LNCaP clone FGC (cell line): ENCODE results near the genes CHCHD6 and SEC61A1.

GRCh38 chr3:126354734-126355199 lies 2.4 kb downstream of the KLF15 start:
- RRBS, 2 experiments = no CpG with 5 or more reads among the region's 7 CpGs

DNA sequence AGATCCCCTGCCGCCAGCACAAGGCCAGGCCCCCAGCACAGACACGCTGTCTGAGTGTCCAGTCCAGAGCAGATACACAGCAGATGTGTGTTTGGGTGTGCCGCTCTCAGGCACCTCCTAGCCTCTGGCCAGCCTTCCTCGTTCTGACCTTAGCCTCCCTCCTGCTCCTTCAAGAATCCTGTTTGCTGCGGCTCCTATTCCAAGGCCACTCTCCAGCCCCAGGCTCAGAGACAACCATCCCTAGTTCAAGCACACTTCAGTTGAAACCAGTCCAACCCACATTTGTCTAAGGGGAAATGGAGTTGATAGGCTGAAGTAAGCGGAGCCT lies 7.1 kb upstream of the KLF15 start:
- RRBS, 2 experiments = no CpG with 5 or more reads among the region's 6 CpGs

DNA sequence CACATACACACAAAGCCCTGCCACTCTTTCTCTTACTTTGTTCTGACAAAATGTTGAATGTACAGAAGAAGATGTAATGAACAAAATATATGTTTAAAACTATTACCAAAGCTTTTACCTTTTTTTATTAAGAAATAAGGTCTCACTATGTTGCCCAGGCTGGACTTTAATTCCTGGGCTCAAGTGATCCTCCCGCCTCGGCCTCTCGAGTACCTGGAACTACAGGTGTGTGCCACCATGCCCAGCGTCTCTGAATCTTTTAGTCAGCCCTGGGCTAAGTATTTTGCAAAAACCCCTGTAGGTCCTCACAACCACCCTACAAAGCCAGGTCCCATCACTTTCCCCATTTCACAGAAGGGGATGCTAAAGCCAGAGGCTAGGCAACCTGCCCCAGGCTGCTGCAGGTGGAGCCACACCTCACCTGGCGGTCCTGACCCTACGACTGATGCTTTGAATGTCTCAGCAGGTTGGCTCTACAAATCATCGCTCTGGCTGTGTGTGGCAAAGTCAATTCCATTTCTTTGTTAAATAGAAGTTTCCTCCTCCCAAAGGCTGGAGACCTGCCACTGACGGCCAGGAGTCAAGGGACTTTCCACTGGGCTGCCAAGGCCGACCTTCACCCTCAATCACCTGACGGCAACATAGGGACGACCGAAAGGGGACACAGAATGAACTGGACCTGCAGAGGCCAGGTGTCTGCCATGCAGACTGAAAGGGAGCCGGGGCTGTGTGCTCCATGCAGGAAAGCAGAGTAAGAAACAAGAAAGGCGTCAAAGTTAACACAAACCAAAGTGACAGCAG lies 26.4 kb downstream of the ZXDC start:
- RRBS, 2 experiments = no CpG with 5 or more reads among the region's 14 CpGs

DNA sequence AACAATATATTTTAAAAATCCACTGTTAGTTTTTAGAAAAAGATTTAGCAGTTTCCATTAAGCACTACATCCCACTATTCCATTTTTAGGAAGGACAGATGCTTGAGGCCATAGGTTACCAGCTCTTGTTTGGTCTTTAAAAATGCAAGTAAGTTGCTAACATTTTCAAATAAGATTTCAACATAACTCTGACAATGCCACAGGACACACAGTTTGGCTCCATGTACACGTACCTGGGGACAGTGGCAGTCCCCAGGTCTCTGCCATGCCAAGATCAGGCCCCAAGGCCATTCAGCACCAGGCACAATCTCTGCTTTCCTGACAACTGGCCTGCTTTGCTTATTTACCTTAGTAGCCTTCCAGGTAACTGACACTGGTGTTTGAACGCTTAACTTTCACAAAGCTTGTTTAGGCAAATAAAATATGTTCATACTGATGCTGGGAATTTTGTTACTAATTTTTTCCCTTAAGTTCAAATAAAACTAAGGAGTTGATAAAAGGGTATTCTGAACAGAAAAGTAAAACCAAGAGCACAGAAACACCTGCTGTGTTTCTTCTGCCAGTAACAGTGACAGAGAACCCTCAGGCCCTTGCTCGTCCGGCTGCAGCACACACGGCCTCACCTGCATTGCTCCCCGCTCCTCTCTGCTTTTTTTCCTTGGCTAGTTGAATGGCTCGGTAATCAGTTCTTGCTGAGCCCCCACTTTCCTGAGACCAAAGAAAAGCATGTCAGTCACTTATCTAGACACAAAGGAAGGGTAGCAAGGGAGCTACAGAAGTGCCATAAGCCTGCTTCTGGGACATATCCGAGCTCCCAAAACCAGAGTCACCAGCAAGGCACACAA lies 16.4 kb downstream of the ZXDC start:
- RRBS, 2 experiments = no CpG with 5 or more reads among the region's 8 CpGs

- RRBS, 2 experiments = 68 to 72% methylated on average over 2 of the region's 6 CpGs
These were observed 11.4 kb upstream of the ZXDC start for GRCh38 chr3:126487117-126487416.

- RRBS, 2 experiments = 75 to 76% methylated on average over 3 of the region's 9 CpGs
These were observed 17.0 kb downstream of the CHST13 start for GRCh38 chr3:126540976-126541237.

GRCh38 chr3:126703641-126704398 lies at the start of gene CHCHD6:
Gene CHCHD6, plus strand, starts transcription at chr3:126704240.
- RRBS, 2 experiments = 2 to 3% methylated on average over 8 of the region's 52 CpGs

GRCh38 chr3:126947426-126947915 lies 35.4 kb upstream of the PLXNA1 start:
- RRBS, 2 experiments = no CpG with 5 or more reads among the region's 10 CpGs

DNA sequence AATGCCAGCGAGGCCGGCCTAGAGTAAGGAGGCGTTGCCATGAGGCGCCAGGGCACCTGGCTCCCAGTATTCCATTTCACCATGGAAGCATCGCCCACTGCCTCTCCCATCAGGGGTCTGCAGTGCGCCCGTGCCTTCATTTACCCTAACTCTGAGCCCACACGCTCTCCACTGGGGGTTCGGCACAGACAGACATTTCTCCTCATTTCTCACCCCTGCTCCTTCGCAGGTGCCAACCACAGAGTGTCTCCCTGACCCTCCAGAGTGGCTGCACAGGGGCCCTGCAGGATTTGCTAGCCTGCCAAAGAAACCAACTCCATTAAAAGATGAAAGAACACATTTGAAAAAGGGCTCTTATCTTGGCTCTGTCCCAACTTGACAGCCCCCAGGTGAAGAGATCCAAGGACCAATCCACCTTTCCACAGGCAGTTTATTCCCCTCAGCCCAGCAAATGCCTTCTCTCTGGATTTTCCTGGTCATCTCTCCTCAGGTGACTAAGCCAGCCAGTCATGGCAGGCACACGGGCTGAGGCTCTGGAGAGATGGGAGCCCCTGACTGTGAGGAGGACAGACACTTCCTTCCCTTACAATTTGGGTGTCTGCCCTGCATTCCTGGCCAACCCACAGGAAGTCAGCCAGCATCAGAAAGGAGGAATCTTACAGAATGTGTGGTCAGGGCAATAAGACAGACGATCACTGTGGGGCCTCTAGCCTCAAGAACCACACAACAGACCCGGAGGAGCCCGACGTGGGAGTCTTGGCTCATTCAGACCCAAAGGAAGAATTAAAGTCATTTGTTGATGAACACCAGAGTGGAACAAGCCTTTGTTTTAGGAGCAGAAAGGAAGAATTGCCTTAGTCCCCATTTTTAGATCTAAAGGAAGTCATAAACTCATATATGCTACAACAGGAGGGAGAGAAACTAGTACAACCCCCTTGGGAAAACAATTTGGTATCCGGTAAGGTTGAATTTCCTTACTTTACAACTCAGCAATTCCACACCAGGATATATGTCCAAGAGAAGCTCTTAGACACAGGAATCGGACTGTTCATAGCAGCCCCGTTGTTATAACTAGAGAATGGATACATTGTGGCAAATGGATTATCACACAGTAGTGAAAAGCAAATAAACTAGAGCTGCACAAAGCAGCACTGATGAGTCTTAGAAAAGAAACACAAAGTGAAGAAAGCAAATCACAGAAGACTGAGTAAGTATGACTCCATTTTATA lies 62.0 kb downstream of the ABTB1 start:
- RRBS, 2 experiments = no CpG with 5 or more reads among the region's 18 CpGs

GRCh38 chr3:127753922-127754694 lies 68.2 kb downstream of the MGLL start:
- RRBS, 2 experiments = no CpG with 5 or more reads among the region's 18 CpGs

DNA sequence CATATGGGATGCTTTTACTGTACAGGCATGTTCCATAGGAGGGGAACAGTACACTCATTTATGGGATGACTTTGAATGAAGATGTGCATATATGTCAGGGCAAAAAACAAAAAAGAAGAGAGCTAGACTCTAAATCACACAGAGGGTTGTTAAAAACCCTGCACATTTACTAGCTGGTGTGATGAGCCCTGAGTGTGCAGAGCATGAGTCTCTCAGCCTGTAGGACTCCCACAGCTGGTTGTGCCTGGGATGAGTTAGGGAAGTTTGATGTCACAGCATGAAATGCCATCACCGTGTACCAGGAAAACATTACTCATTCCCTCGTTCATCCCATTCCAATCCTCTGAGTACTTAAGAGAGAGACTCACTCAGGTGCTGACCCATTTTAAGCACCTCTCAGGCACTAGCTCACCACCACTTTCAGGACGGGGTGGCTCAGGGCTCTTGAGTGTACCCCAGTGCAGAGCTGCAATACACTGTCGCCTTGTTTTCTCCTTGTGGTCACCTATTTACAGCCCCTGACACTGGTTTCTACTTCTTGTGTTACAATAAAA lies 18.8 kb downstream of the MGLL start:
- RRBS, 2 experiments = no CpG with 5 or more reads among the region's 4 CpGs

DNA sequence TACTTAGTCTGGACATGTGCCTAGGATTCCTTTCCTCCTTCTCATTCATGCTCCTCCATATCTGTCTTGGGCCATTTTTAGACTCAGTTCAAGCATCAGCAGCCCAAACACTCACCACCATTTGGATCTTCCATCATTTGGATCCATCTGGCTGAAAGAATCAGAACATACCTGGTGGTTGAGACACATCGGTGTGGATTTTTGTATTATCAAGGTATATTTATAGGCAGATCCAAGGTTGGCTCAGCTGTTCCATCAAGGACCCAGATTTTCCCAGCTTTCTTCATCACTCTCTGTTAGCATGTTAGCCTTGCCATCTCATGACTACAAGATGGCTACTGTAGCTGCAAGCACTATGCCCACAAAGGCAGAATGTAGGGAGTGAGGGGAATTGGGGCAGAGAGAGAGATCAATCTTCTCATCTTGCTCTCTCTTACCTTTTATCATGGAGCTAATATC lies 13.5 kb downstream of the MGLL start:
- RRBS, 2 experiments = no CpG with 5 or more reads among the region's 1 CpG

DNA sequence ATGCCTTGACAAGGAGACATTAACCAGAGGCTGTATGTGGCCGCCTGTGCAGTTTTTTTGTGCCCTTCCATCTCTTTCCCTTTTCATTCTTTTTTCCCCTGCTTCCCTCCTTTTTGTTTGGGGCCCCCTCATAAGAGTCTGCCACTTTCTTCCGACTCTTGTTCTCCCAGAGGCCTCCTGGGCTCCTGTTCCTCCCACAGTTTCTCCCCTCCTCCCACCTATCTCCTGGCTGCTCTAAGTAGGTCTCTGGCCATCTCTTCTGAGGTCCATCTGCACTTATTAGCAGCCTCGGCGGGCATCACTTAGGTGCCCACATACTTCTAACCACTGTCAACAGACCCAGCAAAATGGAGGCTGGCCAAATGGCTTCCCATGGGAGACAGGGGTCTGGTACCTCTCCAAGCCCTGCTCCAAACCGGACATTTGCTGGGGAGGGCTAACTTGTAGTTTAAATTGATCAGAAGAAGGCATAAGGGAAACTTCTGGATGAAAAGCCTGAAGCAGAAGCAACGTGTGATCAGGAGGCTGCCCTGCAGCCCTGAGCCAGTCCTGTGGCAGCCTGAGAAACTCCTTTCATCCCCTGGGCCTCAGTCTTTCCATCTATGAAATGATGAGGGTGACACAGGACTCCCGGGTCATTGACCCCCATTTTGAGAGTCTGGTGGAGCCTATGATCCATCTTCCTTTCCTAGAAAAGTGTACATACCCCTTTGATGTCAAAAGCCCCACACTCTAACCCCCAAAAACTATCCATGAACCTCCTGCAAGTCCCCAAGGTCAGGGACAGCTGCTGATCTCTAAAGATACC lies 9.0 kb downstream of the MGLL start:
- RRBS, 2 experiments = no CpG with 5 or more reads among the region's 7 CpGs

DNA sequence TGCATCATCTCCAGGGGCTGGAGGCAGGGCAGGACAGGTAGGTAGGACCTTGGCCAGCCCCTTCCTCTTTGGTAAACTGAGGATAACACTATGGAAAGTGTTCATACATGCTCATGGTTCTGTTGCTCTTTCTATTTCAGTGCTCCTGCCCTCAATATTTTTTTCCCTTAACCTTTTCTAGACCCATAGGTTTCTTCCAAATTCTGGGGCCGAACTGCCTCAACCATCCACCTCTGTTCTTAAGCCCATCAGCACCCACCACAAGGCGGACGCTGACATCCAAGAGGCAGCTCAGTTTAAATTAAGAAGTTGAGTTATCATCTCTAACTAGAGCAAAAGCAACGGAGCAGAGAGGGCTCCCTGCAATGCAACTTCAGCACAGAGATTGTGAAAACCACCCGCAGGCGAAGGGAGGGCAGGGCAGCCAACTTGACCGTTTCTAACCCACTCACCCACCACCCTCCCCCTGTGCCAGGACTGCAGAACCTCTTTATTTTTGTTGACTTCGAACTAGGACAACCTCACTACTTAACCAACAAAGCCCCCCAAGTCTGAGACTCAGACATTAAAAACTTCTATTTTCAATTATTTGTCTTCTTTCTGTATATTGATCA lies 2.3 kb downstream of the MGLL start:
- RRBS, 2 experiments = no CpG with 5 or more reads among the region's 8 CpGs

DNA sequence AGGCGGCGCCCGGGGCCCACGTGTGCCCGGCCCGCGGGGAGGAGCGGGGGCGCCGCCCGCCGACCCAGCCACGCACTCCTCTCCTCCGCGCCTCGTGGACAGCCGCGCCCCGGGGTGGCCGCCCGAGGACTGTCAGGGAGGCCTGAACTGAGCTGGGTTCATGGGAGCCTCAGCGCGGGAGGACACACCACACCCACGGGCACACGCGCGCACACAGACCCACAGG lies 893 bp upstream of the MGLL start:
- RRBS, 2 experiments = 2 to 7% methylated on average over 14 of the region's 27 CpGs

DNA sequence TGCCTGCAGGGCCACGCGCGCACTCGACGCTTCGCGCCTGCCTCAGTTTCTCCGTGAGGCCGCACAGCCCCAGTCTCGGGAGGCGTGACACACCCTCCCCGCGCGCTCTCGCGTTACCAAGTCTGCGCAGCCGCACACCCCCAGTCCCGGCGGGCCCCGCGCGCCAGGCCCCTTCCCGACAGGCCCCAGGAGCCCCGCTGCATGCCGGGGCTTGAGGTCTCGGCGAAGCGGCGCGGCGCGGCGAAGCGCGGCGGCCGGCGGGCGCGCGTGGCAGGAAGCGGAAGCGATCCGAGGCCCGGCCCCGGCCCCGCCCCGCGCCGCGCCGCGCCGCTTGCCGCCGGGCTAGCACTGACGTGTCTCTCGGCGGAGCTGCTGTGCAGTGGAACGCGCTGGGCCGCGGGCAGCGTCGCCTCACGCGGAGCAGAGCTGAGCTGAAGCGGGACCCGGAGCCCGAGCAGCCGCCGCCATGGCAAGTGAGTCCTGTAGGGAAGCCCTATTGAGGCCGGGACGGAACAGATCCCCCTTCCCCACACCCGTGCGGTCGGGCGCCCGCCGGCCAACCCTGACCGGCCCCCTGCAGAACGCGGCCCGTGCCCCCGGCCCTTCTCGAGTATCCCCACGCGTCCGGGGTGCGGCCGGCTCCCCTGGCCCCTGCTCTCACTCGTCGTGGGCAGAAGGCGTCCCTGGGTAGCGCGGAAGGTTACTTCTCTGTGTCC lies at the start of gene SEC61A1:
SEC61A1 (plus strand) TSS at position 351 of the 716 bp plus-strand sequence.
- RRBS, 2 experiments = under 1 to 1% methylated on average over 57 of the region's 97 CpGs

- RRBS, 2 experiments = no CpG with 5 or more reads among the region's 9 CpGs
These were observed 29.2 kb downstream of the RUVBL1 start for GRCh38 chr3:128094318-128094822.

GRCh38 chr3:128179011-128179439 lies 25.7 kb downstream of the EEFSEC start:
- RRBS, 2 experiments = no CpG with 5 or more reads among the region's 4 CpGs

DNA sequence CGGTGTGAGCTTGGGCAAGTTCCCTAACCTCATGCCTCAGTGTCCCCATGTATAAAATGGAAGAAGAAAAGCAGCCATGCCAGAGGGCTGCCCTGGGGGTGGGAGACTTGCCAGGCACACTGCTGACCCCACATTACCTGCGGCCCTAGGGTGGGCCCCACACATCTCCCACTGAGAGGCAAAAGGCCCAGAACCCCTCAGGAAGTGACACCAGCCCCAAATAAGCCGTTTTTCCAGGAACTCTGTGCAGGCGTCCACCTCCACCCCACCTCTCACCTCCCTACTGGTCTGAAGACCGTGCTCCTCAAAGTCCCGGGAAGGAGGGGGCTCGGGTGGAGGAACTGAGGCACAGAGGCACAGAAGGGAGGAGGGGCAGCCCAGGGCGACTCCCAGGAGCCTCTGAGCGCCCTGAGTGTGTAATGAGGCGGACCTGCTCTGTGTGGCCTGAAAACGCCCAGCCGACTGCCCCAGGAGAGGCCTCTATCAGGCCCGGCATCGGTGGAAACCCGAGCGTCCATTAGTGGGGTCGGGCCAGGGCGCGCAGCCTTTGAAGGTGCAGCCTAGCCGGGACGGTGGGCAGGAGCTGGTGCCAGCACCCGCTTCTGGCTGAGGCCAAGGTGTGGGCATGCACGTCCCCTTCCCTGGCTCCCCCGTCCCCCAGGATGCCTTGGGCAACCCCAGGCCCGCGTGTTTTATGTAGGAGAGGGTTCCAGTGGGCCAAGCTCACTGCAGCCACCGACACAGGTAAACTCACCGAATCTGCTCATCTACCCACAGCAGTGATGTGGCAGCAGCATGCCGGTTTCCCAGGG lies 55.9 kb downstream of the DNAJB8 start:
- RRBS, 2 experiments = 94 to 95% methylated on average over 7 of the region's 29 CpGs

DNA sequence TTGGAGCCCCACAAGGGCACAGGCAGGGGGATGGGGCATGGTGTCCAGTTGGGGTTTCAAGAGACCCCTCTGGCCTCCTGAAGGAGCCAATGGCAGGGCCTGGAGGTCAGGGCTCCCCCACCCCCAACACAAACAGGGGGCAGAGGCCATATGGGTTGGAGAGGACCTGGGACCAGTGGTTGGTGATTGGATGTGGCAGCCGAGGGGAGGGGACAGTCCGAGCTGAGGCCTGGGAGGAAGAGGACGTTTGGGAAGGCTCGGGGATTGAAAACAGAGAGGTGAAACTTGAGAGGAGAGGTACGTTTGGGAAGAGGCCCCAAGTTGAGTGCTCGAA lies 53.8 kb downstream of the DNAJB8 start:
- RRBS, 2 experiments = no CpG with 5 or more reads among the region's 6 CpGs